Measurements from ENCODE around the genes S1PR2, ICAM1 and CDKN2D.

GRCh38 chr19:10230887-10231853 lies at the start of gene S1PR2:
Gene S1PR2 (minus strand): TSS chr19:10231331.
- RAMPAGE, long total RNA, result no peak
- RRBS, result 2% methylated on average over 31 of the region's 76 CpGs
PRO-cap:
- standard, result bidirectional peak, plus-strand start at chr19:10231001, minus-strand start at chr19:10230942; bidirectional peak, plus-strand start at chr19:10231421, minus-strand start at chr19:10231283; unidirectional peak, minus-strand start at chr19:10231511
- CoPRO, capped RNA only, 2 experiments, result peak in 2 of 2 experiments; most common plus-strand start chr19:10231421 (in 2); most common minus-strand start chr19:10231360 (in 2)
- CoPRO, capped and uncapped RNA, 2 experiments, result peak in 2 of 2 experiments; most common plus-strand start chr19:10231421 (in 2); most common minus-strand start chr19:10231306 (in 1)
- CoPRO, uncapped RNA only, 2 experiments, result peak in 2 of 2 experiments; most common plus-strand start chr19:10231421 (in 2); most common minus-strand start chr19:10231288 (in 1)
CAGE:
- cytosol, long polyA plus RNA, result no peak
- long polyA plus RNA, result no peak
- nucleolus, long total RNA, result no peak
- nucleus, long polyA plus RNA, result no peak

- RAMPAGE, long total RNA, result no peak
- RRBS, result 3% methylated on average over 19 of the region's 54 CpGs
PRO-cap:
- standard, result bidirectional peak, plus-strand start at chr19:10271120, minus-strand start at chr19:10271011
- CoPRO, capped RNA only, 2 experiments, result peak in 2 of 2 experiments; most common plus-strand start chr19:10271120 (in 2); most common minus-strand start chr19:10271011 (in 2)
- CoPRO, capped and uncapped RNA, 2 experiments, result peak in 2 of 2 experiments; most common plus-strand start chr19:10271120 (in 2); most common minus-strand start chr19:10271011 (in 2)
- CoPRO, uncapped RNA only, 2 experiments, result peak in 2 of 2 experiments; most common plus-strand start chr19:10271120 (in 2); most common minus-strand start chr19:10270979 (in 1)
CAGE:
- cytosol, long polyA plus RNA, result start-site peak on the plus strand at chr19:10271073-10271121, 413 and 365 reads in 2 replicates
- long polyA plus RNA, result no peak
- nucleolus, long total RNA, result no peak
- nucleus, long polyA plus RNA, result start-site peak on the plus strand at chr19:10271073-10271127, 198 and 267 reads in 2 replicates
These were observed at the start of gene ICAM1 for GRCh38 chr19:10270610-10271472. Gene ICAM1 (plus strand): TSS chr19:10271120.

GRCh38 chr19:10279711-10280383 lies 6.9 kb upstream of the ICAM4 start:
- RAMPAGE, long total RNA, result no peak
- RRBS, result no CpG with 5 or more reads among the region's 5 CpGs
PRO-cap:
- standard, result no peak
- CoPRO, capped RNA only, 2 experiments, result no peak in any of the 2 experiments
- CoPRO, capped and uncapped RNA, 2 experiments, result no peak in any of the 2 experiments
- CoPRO, uncapped RNA only, 2 experiments, result no peak in any of the 2 experiments
CAGE:
- cytosol, long polyA plus RNA, result no peak
- long polyA plus RNA, result no peak
- nucleolus, long total RNA, result no peak
- nucleus, long polyA plus RNA, result no peak

DNA sequence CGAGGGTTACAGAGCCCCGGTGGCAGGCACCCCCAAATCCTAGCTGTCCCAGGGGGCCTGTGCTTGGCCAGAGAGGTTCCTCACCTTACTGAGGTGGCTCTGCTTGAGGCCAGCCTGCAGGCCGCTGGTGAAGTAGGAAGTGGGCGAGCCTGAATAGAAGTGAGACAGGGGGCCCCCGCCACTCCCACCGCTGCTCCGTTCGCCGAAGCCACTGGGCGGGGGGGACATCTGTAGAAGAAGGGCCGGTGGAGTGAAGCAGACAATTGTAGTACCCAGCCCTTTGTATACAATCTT lies 2.3 kb upstream of the FDX2 start:
- RAMPAGE, long total RNA, result no peak
- RRBS, result no CpG with 5 or more reads among the region's 11 CpGs
PRO-cap:
- standard, result no peak
- CoPRO, capped RNA only, 2 experiments, result no peak in any of the 2 experiments
- CoPRO, capped and uncapped RNA, 2 experiments, result no peak in any of the 2 experiments
- CoPRO, uncapped RNA only, 2 experiments, result no peak in any of the 2 experiments
CAGE:
- cytosol, long polyA plus RNA, result no peak
- long polyA plus RNA, result no peak
- nucleolus, long total RNA, result no peak
- nucleus, long polyA plus RNA, result no peak

- RAMPAGE, long total RNA, result no peak
- RRBS, result no CpG with 5 or more reads among the region's 10 CpGs
PRO-cap:
- standard, result no peak
- CoPRO, capped RNA only, 2 experiments, result no peak in any of the 2 experiments
- CoPRO, capped and uncapped RNA, 2 experiments, result no peak in any of the 2 experiments
- CoPRO, uncapped RNA only, 2 experiments, result peak in 1 of 2 experiments; most common minus-strand start chr19:10332438 (in 1)
CAGE:
- cytosol, long polyA plus RNA, result no peak
- long polyA plus RNA, result no peak
- nucleolus, long total RNA, result no peak
- nucleus, long polyA plus RNA, result no peak
These were observed 1.0 kb downstream of the RAVER1 start for GRCh38 chr19:10332237-10332761.

GRCh38 chr19:10419201-10419414 lies 1.2 kb upstream of the PDE4A start:
- RAMPAGE, long total RNA, result no peak
- RRBS, result no CpG with 5 or more reads among the region's 26 CpGs
PRO-cap:
- standard, result bidirectional peak, plus-strand start at chr19:10419720, minus-strand start at chr19:10419335
- CoPRO, capped RNA only, 2 experiments, result no peak in any of the 2 experiments
- CoPRO, capped and uncapped RNA, 2 experiments, result peak in 1 of 2 experiments; most common minus-strand start chr19:10419358 (in 1)
- CoPRO, uncapped RNA only, 2 experiments, result no peak in any of the 2 experiments
CAGE:
- cytosol, long polyA plus RNA, result no peak
- long polyA plus RNA, result no peak
- nucleolus, long total RNA, result no peak
- nucleus, long polyA plus RNA, result no peak

DNA sequence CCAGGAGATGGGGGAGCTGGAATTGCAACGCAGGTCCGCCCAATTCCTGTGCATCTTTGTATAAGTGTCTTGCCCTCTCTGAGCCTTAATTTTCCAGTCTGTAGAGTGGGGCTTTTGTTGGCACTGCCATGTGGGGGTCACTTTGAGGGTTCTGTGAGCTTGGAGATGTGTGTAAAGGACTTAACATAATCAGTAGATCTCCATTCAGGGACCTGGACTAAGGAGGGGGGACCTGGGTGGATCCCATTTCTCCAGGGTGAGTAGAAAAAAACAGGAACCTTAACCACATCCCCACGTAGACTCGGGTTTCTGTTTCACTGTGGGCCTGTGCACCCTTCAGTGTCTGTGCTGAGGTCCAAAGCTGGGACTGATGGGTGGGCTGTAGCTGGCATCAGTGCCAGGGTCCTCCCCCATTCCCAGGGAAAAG lies 3.2 kb downstream of the PDE4A start:
- RAMPAGE, long total RNA, result no peak
- RRBS, result no CpG with 5 or more reads among the region's 4 CpGs
PRO-cap:
- standard, result no peak
- CoPRO, capped RNA only, 2 experiments, result no peak in any of the 2 experiments
- CoPRO, capped and uncapped RNA, 2 experiments, result no peak in any of the 2 experiments
- CoPRO, uncapped RNA only, 2 experiments, result no peak in any of the 2 experiments
CAGE:
- cytosol, long polyA plus RNA, result no peak
- long polyA plus RNA, result no peak
- nucleolus, long total RNA, result no peak
- nucleus, long polyA plus RNA, result no peak

DNA sequence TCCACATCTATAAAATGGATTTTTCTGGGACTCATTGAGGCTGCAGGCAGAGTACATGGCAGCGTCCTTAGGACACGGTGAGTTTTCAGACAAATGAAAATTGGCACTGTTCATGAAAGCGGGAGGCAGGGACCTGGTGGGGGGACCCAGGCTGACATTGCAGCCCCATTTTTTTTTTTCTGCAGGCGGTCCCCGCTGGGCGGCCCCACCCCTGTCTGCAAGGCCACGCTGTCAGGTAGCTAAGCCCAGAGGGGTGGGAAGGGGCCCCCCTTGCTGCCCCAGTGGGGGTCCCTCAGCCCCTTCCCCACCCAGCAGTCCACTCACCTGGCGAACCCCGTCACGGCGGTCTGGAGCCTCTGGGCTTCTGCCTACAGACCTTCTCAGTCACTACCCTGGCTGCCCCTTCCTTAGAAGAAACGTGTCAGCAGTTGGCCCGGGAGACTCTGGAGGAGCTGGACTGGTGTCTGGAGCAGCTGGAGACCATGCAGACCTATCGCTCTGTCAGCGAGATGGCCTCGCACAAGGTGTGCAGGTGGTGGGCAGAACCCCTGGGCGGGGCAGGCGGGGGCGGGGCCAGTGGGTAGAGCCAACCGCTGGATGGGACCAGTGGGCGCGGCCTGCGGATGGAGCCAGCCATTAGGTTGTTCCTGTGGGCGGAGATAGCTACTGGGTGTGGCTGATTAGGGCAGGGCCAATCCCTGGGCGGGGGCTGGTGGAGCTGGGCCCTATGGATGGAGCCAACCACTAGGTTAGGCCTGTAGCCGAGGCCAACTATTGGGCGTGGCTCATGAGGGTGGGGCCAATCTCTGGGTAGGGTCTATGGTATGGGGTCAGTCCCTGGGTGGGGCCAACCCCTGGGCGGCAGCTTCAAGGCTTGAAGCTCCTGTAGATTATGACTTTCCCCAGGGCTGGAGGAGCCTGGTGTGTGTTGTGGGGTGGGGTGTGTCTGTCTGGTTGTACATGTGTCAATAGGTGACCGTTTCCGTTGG lies 30.4 kb downstream of the PDE4A start:
- RAMPAGE, long total RNA, result no peak
- RRBS, result no CpG with 5 or more reads among the region's 30 CpGs
PRO-cap:
- standard, result no peak
- CoPRO, capped RNA only, 2 experiments, result no peak in any of the 2 experiments
- CoPRO, capped and uncapped RNA, 2 experiments, result no peak in any of the 2 experiments
- CoPRO, uncapped RNA only, 2 experiments, result no peak in any of the 2 experiments
CAGE:
- cytosol, long polyA plus RNA, result no peak
- long polyA plus RNA, result no peak
- nucleolus, long total RNA, result no peak
- nucleus, long polyA plus RNA, result no peak

DNA sequence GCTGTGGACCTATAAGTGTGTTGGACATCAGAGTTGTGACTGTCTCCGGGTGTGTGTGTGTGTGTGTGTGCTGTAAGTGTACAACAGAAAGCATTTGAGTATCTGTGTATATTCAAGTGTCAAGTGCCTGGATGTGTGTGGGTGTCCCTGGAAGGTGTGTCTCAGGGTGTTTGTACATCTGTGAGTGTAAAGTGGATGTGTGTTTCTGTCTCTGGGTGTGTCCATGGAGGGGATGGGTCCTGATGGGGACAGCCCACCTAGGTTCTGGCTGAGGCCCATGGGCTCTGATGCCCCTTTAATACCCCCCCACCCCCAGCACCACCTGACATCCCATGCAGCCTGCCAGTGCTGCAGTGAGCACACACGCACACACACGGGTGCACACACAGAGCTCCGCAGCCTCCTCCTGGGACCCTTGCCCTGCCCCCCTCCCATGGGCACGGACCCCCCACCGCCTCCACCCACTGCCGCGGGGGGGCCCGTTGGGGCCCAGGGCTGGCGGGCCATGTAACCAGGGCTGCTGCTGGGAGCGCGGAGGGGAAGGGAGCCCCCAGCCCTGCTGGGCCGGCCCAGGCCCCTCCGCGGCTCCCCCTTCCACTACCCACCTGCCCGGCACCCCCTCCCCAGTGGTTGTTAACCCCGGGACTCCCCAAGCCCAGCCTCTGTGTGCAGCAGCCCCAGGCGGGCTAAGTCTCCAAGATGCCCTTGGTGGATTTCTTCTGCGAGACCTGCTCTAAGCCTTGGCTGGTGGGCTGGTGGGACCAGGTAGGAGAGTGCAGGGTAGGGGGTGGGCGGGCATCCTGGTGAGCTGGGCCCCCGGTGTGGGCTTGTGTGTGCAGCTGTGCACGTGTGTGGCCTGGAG lies 32.5 kb downstream of the PDE4A start:
- RAMPAGE, long total RNA, result no peak
- RRBS, result 89% methylated on average over 4 of the region's 22 CpGs
PRO-cap:
- standard, result no peak
- CoPRO, capped RNA only, 2 experiments, result no peak in any of the 2 experiments
- CoPRO, capped and uncapped RNA, 2 experiments, result no peak in any of the 2 experiments
- CoPRO, uncapped RNA only, 2 experiments, result no peak in any of the 2 experiments
CAGE:
- cytosol, long polyA plus RNA, result no peak
- long polyA plus RNA, result no peak
- nucleolus, long total RNA, result no peak
- nucleus, long polyA plus RNA, result no peak

GRCh38 chr19:10501763-10502529 lies 1.2 kb downstream of the KEAP1 start:
- RAMPAGE, long total RNA, result no peak
- RRBS, result 3% methylated on average over 8 of the region's 40 CpGs
PRO-cap:
- standard, result bidirectional peak, plus-strand start at chr19:10502355, minus-strand start at chr19:10501801
- CoPRO, capped RNA only, 2 experiments, result peak in 1 of 2 experiments; most common plus-strand start chr19:10502355 (in 1); most common minus-strand start chr19:10502311 (in 1)
- CoPRO, capped and uncapped RNA, 2 experiments, result no peak in any of the 2 experiments
- CoPRO, uncapped RNA only, 2 experiments, result no peak in any of the 2 experiments
CAGE:
- cytosol, long polyA plus RNA, result no peak
- long polyA plus RNA, result no peak
- nucleolus, long total RNA, result no peak
- nucleus, long polyA plus RNA, result no peak

- RAMPAGE, long total RNA, result no peak
- RRBS, result no CpG with 5 or more reads among the region's 9 CpGs
PRO-cap:
- standard, result no peak
- CoPRO, capped RNA only, 2 experiments, result no peak in any of the 2 experiments
- CoPRO, capped and uncapped RNA, 2 experiments, result no peak in any of the 2 experiments
- CoPRO, uncapped RNA only, 2 experiments, result no peak in any of the 2 experiments
CAGE:
- cytosol, long polyA plus RNA, result no peak
- long polyA plus RNA, result no peak
- nucleolus, long total RNA, result no peak
- nucleus, long polyA plus RNA, result no peak
These were observed 1.7 kb upstream of the S1PR5 start for GRCh38 chr19:10518987-10519384.

DNA sequence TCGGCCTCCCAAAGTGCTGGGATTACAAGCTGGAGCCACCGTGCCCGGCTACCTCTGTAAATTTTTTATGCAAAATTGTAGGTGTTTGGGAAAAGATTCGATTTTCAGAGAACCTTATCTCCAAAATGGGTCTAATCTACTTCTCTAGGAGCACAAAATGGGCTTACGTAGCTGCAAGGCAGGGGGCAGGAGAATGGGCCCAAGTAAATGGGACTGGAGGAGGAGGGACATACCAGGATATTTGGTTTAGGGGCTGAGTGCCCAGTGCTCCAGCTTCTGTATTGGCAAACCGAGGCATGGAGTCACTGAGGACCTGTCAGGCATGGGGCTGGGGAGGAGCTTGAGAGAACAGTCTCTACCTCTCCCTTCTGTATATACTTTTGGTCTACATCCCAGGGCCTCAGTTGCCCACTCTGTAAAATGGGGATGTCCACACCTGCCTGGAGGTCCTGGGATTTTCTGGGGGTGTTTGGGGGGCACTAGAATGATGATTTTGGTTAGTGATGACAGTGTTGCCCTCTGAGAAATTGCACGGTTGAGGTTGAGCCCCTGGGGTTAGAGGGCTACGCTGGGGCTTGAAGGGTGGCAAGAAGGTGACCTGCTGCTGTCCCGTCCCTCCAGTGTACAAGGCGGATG lies 4.7 kb downstream of the ATG4D start:
- RAMPAGE, long total RNA, result no peak
- RRBS, result no CpG with 5 or more reads among the region's 10 CpGs
PRO-cap:
- standard, result no peak
- CoPRO, capped RNA only, 2 experiments, result no peak in any of the 2 experiments
- CoPRO, capped and uncapped RNA, 2 experiments, result no peak in any of the 2 experiments
- CoPRO, uncapped RNA only, 2 experiments, result peak in 1 of 2 experiments; most common plus-strand start position 377 of the sequence (in 1); most common minus-strand start position 234 of the sequence (in 1)
CAGE:
- cytosol, long polyA plus RNA, result no peak
- long polyA plus RNA, result no peak
- nucleolus, long total RNA, result no peak
- nucleus, long polyA plus RNA, result no peak

GRCh38 chr19:10568404-10569095 lies at the start of gene CDKN2D:
Gene CDKN2D (minus strand): TSS chr19:10568979.
- RAMPAGE, long total RNA, result no peak
- RRBS, result 3% methylated on average over 36 of the region's 79 CpGs
PRO-cap:
- standard, result bidirectional peak, plus-strand start at chr19:10568534, minus-strand start at chr19:10568527; bidirectional peak, plus-strand start at chr19:10569266, minus-strand start at chr19:10568976
- CoPRO, capped RNA only, 2 experiments, result peak in 2 of 2 experiments; most common minus-strand start chr19:10568976 (in 1)
- CoPRO, capped and uncapped RNA, 2 experiments, result peak in 1 of 2 experiments; most common minus-strand start chr19:10568976 (in 1)
- CoPRO, uncapped RNA only, 2 experiments, result peak in 2 of 2 experiments; most common minus-strand start chr19:10568976 (in 1)
CAGE:
- cytosol, long polyA plus RNA, result no peak
- long polyA plus RNA, result start-site peak on the minus strand at chr19:10568927-10568979, 45 and 7 reads in 2 replicates
- nucleolus, long total RNA, result no peak
- nucleus, long polyA plus RNA, result start-site peak on the minus strand at chr19:10568787-10568985, 33 and 35 reads in 2 replicates

GRCh38 chr19:10625869-10626193 lies 478 bp downstream of the SLC44A2 start:
- RAMPAGE, long total RNA, result no peak
- RRBS, result no CpG with 5 or more reads among the region's 5 CpGs
PRO-cap:
- standard, result no peak
- CoPRO, capped RNA only, 2 experiments, result no peak in any of the 2 experiments
- CoPRO, capped and uncapped RNA, 2 experiments, result no peak in any of the 2 experiments
- CoPRO, uncapped RNA only, 2 experiments, result peak in 1 of 2 experiments; most common plus-strand start chr19:10626020 (in 1)
CAGE:
- cytosol, long polyA plus RNA, result no peak
- long polyA plus RNA, result no peak
- nucleolus, long total RNA, result no peak
- nucleus, long polyA plus RNA, result no peak

GRCh38 chr19:10662226-10663127 lies 8.3 kb downstream of the ILF3 start:
- RAMPAGE, long total RNA, result no peak
- RRBS, result no CpG with 5 or more reads among the region's 11 CpGs
PRO-cap:
- standard, result no peak
- CoPRO, capped RNA only, 2 experiments, result no peak in any of the 2 experiments
- CoPRO, capped and uncapped RNA, 2 experiments, result no peak in any of the 2 experiments
- CoPRO, uncapped RNA only, 2 experiments, result peak in 1 of 2 experiments; most common plus-strand start chr19:10662819 (in 1)
CAGE:
- cytosol, long polyA plus RNA, result no peak
- long polyA plus RNA, result no peak
- nucleolus, long total RNA, result no peak
- nucleus, long polyA plus RNA, result no peak

DNA sequence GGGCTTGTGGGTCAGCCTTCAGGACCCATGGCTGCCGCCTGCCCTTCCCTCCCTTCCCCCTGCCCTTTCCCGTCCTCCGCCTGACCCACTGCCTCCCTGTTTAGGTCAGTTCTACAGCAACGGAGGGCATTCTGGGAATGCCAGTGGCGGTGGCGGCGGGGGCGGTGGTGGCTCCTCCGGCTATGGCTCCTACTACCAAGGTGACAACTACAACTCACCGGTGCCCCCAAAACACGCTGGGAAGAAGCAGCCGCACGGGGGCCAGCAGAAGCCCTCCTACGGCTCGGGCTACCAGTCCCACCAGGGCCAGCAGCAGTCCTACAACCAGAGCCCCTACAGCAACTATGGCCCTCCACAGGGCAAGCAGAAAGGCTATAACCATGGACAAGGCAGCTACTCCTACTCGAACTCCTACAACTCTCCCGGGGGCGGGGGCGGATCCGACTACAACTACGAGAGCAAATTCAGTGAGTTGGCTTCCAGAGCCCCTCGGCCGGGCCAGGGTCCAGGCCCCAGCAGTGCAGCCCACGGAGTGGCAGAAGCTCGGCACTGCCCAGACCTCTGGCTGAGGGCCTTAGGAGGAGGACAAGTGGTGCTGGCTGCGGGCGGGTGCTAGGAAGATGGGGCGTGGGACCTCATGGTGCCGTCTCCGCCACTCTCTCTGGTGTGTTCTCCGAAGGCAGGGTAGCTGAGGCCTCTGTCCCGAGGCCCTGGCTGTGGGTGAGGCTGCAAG lies 13.8 kb upstream of the QTRT1 start:
- RAMPAGE, long total RNA, result no peak
- RRBS, result 96% methylated on average over 8 of the region's 32 CpGs
PRO-cap:
- standard, result no peak
- CoPRO, capped RNA only, 2 experiments, result no peak in any of the 2 experiments
- CoPRO, capped and uncapped RNA, 2 experiments, result peak in 1 of 2 experiments; most common plus-strand start position 443 of the sequence (in 1)
- CoPRO, uncapped RNA only, 2 experiments, result peak in 1 of 2 experiments; most common plus-strand start position 195 of the sequence (in 1)
CAGE:
- cytosol, long polyA plus RNA, result no peak
- long polyA plus RNA, result no peak
- nucleolus, long total RNA, result no peak
- nucleus, long polyA plus RNA, result no peak

DNA sequence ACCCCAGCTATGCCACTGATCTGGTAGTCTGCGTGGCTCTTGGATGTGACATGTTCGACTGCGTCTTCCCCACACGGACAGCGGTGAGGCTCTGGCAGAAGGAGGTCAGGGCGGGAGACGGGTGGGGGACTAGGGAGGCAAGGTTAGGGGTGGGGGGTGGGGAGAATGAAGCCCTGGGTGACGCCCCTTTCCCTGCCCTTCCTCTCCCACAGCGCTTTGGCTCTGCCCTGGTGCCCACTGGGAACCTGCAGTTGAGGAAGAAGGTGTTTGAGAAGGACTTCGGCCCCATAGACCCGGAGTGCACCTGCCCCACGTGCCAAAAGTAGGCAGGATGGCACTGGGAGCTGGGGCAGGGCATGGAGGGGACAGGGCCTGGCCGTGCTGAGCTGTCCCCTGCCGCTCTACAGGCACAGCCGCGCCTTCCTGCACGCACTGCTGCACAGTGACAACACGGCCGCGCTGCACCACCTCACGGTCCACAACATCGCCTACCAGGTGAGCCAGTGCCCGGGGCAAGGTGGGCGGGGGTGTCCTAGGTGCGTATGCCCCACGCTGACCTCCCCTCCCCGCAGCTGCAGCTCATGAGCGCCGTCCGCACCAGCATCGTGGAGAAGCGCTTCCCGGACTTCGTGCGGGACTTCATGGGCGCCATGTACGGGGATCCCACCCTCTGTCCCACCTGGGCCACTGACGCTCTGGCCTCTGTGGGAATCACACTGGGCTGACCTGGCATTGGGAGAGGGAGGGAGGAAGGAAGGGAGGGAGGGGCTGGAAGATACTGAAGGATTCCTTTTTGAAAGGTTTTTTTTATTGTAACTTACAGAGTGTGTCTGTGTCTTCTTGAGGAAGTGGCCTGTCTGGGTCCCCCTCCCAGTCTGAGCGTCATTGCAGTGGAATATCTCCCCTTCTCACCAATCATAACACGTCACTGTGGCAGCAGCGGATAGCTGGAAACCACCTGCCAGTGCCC lies 5.0 kb upstream of the DNM2 start:
- RAMPAGE, long total RNA, result no peak
- RRBS, result no CpG with 5 or more reads among the region's 41 CpGs
PRO-cap:
- standard, result no peak
- CoPRO, capped RNA only, 2 experiments, result no peak in any of the 2 experiments
- CoPRO, capped and uncapped RNA, 2 experiments, result no peak in any of the 2 experiments
- CoPRO, uncapped RNA only, 2 experiments, result no peak in any of the 2 experiments
CAGE:
- cytosol, long polyA plus RNA, result no peak
- long polyA plus RNA, result no peak
- nucleolus, long total RNA, result no peak
- nucleus, long polyA plus RNA, result no peak